ENCODE measurements around the gene GAPDH.

DNA sequence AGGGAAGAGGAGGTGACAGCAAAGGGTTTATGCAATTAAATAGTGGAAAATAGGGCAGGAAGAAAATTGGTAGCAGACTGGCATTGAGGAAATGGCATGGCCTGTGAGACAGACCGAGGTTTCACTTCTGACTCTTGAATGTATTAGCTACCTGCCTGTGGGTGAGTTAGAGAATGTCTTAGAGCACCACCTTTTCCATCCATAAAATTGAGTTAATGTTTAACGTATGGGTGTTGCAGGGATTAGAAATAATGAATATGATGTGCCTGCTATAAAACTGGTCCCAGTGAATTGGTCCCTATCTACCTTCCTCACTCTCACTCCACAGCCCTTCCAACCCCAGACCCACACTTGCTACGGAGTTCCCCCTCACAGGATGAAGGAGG is 116.6 kb downstream of the NTF3 start:
- RRBS, result no CpG with 5 or more reads among the region's 3 CpGs

- RRBS, result no CpG with 5 or more reads among the region's 1 CpG
These were observed 228.9 kb downstream of the ANO2 start for GRCh38 chr12:5716096-5716568.

- RRBS, result no CpG with 5 or more reads among the region's 13 CpGs
These were observed 31.0 kb upstream of the ANO2 start for GRCh38 chr12:5976070-5976468.

DNA sequence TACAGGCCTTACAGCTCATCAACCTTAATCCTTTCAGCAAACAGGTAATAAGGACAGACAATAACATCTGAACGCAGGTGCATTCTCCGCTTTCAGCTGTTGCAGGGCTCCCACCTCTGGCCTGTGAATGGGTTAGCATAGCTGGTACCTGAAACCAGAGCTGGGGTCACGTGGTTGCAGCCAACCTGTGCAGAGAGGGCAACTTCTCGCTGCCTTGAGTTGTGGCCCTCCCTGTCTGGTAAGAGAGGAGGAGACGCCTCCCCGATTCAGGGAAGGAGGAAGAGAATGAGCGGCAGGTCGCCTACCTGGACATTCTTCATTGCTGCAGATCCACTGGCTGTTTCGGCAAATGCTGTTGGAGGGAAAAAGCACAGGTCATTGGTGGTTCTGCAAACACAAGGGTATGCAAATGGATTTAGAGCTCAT is 53.5 kb downstream of the VWF start:
- RRBS, result no CpG with 5 or more reads among the region's 9 CpGs

- RRBS, result no CpG with 5 or more reads among the region's 6 CpGs
These were observed 4.4 kb upstream of the CD9 start for GRCh38 chr12:6195717-6196243.

GRCh38 chr12:6232975-6233672 is 32.9 kb downstream of the CD9 start:
- RRBS, result no CpG with 5 or more reads among the region's 16 CpGs

GRCh38 chr12:6266989-6267766 is 43.3 kb upstream of the PLEKHG6 start:
- RRBS, result no CpG with 5 or more reads among the region's 13 CpGs

GRCh38 chr12:6330362-6330932 is 11.4 kb downstream of the TNFRSF1A start:
- RRBS, result no CpG with 5 or more reads among the region's 10 CpGs

GRCh38 chr12:6333075-6333963 is 8.6 kb downstream of the TNFRSF1A start:
- RRBS, result 90% methylated on average over 2 of the region's 21 CpGs

DNA sequence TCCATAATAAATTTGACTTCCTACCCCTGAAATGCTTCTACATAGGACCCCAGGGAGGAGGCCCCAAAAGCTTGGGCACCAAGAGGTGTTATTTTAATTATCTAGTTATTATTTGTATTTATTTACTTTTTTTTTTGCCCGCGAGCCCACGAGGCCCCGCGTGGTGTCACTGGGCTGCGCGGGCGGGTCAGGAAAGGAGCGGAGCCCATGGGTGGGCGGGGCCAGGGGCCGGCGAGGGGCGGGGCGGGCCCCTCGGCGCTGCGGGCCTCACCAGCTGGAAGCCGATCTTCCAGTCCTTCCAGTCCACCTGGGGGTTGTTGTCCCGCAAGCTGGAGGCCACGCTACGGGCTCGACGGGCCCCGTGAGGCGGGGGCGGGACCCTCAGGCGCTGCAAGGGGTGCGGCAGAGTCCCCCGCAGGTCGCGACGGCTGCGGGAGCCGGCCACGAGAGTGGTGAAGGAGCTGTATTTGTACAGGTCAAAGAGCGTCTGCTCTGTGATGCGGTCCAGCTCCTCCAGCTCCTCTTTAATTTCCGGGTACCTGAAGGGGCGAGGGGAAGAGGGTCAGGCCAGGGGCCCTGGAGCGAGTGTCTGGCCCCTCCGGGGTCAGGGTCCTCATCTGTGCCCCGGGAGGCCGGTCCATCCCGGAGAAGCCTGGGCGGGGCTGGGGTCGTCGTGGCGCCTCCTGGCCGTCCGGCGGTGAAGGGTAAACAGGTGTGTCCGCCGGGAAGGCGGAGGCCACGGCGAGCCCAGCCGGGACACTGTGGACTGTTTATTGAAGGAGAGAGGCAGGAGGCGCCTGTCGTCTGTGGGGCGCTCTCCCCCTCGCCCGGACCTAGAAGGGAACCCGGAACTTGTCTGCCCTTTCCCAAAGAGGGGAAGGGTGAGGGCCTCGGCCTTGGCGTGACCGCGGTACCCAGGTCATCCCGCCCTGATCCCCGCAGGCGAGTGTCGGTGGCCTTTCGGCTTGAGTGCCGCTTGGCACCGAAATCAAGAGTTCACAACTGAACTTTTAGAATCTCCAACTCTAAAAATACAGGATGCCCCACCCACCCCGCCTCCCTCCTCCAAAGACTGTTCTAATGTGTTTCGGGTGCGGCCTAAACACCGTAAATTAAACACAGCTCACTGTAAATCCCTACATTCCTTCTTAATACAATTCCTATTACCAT is 11.8 kb downstream of the SCNN1A start:
- RRBS, result 97% methylated on average over 17 of the region's 78 CpGs

GRCh38 chr12:6533194-6533663 is 1.1 kb upstream of the GAPDH start:
- RRBS, result 1% methylated on average over 1 of the region's 11 CpGs

DNA sequence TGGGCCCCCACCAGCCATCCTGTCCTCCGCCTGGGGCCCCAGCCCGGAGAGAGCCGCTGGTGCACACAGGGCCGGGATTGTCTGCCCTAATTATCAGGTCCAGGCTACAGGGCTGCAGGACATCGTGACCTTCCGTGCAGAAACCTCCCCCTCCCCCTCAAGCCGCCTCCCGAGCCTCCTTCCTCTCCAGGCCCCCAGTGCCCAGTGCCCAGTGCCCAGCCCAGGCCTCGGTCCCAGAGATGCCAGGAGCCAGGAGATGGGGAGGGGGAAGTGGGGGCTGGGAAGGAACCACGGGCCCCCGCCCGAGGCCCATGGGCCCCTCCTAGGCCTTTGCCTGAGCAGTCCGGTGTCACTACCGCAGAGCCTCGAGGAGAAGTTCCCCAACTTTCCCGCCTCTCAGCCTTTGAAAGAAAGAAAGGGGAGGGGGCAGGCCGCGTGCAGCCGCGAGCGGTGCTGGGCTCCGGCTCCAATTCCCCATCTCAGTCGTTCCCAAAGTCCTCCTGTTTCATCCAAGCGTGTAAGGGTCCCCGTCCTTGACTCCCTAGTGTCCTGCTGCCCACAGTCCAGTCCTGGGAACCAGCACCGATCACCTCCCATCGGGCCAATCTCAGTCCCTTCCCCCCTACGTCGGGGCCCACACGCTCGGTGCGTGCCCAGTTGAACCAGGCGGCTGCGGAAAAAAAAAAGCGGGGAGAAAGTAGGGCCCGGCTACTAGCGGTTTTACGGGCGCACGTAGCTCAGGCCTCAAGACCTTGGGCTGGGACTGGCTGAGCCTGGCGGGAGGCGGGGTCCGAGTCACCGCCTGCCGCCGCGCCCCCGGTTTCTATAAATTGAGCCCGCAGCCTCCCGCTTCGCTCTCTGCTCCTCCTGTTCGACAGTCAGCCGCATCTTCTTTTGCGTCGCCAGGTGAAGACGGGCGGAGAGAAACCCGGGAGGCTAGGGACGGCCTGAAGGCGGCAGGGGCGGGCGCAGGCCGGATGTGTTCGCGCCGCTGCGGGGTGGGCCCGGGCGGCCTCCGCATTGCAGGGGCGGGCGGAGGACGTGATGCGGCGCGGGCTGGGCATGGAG is at the start of gene GAPDH:
TSS of gene GAPDH (plus strand) at position 854 of the 1,068 bp plus-strand sequence.
- RRBS, result 1% methylated on average over 32 of the region's 76 CpGs

DNA sequence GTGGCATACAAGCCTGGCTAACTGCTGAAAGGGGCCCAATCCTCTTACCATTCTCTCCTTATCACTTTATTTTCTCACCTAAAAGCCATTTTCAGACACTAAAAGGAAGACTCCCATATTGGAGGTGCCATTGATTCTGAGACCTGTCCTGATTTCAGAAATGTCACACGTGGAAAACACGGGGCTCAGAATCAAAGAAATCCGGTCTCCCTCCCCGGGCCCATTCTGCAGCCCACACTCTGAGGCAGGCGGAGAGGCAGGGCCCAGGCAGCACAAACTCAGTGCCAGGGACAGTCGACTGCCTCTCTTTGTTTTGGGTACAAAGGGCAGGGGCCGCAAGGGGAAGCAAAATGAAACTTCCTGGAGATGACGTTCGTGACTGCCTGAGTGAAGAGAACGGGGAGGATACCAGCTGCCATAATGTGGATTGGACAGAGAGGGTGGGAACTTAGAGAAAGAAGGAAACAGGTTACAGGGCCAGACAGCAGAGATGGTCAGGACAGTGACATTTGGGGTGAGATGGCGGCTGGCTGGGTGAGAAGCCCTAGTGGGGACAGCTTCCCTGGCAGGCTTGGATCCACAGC is 7.9 kb downstream of the GAPDH start:
- RRBS, result no CpG with 5 or more reads among the region's 11 CpGs

DNA sequence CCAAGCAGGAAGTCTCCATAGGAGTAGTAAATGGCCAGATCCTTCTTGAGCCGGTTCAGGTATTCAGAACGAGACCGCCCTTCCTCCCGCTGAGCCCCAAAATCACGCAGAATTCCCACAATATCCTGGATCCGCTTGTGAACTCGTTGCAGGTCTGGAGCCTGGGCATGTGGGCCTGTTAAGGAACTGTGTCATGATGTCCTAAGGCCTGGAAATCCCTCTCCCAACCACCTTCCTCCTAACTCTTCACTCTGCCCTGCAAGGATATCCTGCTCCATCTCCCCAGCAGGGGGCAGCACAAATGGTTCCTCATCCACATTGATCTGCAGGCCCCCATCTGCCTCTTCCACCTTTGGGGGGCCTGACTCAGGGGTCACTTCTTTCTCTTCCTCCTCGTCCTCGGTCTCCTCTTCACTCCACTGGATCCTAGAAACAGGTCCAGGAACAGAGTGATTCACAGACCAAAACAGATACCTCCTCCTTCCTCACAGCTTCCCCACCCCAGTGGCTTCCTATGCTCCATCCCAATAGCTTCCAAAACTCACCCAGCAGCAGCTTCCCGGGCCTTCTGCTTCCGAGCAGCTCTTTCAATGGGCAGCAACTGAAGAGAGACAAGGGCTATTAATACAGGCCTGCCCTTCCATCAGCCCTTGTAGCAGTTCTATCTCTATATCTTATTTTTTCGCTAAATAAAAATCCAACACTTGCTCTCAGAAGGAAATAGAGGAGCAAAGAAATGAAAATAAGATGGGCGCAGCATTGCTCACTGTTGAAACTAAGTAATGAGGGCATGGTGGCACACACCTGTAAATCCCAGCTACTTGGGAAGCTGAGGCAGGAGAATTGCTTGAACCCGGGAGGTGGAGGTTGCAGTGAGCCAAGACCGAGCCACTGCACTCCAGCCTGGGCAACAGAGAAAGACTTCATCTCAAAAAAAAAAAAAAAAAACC is 4.5 kb downstream of the NOP2 start:
- RRBS, result no CpG with 5 or more reads among the region's 15 CpGs

GRCh38 chr12:6567469-6567702 is 705 bp downstream of the NOP2 start:
- RRBS, result no CpG with 5 or more reads among the region's 3 CpGs

GRCh38 chr12:6581038-6581541 is 13.0 kb upstream of the NOP2 start:
- RRBS, result no CpG with 5 or more reads among the region's 3 CpGs

DNA sequence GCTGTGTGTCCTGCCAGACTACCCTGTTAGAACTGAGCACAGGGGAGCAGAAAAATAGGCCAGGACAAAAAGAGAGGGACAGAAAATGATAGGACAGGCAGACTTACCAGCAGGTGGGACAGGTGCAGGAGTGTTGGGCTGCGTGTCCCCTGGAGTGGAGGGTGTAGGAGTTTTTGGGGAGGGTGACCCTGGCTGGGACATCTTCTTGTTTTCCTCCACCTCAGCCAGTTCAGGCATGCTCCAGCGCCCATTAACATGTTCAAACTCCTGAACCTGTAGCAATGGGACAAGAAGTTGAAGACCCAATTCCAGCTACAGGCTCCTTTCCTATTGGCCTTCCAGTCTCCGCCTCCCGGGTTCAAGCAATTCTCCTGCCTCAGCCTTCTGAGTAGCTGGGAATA is 13.5 kb upstream of the NOP2 start:
- RRBS, result no CpG with 5 or more reads among the region's 4 CpGs

DNA sequence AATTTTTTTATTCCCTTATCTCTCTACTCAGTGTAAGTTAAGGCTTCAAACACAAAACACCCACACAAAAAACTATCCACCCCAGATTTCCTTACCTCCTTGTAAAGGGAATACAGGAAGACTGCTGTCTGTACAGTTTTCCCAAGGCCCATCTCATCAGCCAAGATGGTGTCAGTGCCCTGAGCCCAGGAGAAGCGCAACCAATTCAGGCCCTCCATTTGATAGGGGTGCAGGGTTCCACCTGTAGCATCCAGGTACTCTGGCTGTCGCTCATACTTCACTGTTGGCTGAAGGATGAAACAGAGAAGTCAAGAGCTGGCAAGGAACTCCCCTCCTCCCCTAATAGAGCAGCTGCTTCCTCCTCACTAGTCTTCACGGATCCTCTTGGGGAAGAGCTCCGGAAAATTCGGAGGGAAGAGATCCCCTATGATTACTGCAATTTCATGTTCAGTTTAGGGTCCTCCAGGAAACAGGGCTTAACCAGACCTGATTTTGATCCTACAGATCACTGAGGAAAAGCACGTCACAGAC is 12.8 kb downstream of the CHD4 start:
- RRBS, result no CpG with 5 or more reads among the region's 6 CpGs

GRCh38 chr12:6605185-6605616 is 2.0 kb downstream of the CHD4 start:
- RRBS, result no CpG with 5 or more reads among the region's 3 CpGs

GRCh38 chr12:6643981-6645011 is 2.9 kb downstream of the ACRBP start:
- RRBS, result no CpG with 5 or more reads among the region's 9 CpGs

All from NB4 (cell line).